GM12892 (cell line): ENCODE measurements around a stretch of chr16.

DNA sequence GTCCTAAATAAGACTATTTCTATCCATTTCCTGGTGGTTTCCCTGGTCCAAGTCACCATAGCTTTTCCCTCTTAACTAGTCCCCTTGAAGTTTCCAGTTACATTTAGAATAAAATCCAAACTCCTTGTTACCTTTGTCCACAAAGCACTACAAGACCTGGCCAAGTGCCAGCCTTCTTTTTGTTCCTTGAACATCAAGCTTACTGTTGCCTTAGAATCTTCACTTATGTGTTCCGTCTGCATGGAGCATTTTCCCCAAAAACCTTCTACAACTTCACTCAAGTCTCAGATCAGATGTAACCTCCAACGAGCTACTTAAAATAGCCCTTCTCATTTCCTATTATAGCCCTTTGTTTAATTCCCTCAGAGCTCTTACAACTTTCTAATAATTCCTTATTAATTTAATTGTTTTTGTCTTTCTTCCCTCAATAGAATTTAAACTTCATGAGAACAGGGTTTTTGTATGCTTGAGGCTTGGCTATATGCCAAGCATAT is 101.3 kb downstream of the ITFG1 start:
- RRBS, result no CpG with 5 or more reads among the region's 2 CpGs

DNA sequence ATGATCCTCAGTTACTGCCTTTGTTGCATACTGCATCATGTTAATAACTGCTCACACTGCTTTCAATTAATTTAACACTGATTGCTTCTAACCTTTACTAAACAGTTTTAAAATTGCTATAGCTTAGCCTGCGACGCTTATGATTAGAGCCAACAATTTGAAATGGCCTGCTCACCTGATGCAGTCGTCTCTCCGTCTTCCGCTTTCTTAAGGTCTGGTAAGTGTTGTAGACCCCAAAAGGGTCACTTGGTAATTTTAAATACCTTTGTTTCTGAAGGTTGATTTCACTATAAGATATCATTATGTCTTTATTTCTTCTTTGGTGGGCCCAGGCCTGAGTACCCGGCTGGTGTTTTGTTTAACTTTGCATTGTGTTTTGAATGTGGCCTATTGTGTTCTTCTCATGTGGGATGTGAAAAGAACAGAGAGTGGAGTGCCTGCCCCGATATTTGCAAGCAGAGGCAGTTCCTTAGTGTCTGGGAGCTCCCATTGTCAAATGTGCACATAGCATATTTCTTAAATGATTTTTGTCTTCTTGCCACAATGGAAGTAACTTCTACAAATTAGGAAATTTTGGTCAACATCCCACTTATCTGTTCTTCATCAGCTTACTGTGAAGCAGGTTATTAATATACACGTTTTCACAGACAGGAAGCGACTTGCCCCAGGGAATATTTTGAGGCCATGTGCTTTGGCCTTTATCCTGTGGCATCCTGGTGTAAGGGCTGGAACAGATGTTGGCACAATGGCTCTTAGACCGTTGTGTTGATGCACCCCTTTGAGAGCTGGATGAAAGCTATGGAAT is 2.8 kb downstream of the PHKB start:
- RRBS, result no CpG with 5 or more reads among the region's 10 CpGs

- RRBS, result no CpG with 5 or more reads among the region's 1 CpG
These were observed 131.7 kb downstream of the PHKB start for GRCh38 chr16:47592836-47593172.

DNA sequence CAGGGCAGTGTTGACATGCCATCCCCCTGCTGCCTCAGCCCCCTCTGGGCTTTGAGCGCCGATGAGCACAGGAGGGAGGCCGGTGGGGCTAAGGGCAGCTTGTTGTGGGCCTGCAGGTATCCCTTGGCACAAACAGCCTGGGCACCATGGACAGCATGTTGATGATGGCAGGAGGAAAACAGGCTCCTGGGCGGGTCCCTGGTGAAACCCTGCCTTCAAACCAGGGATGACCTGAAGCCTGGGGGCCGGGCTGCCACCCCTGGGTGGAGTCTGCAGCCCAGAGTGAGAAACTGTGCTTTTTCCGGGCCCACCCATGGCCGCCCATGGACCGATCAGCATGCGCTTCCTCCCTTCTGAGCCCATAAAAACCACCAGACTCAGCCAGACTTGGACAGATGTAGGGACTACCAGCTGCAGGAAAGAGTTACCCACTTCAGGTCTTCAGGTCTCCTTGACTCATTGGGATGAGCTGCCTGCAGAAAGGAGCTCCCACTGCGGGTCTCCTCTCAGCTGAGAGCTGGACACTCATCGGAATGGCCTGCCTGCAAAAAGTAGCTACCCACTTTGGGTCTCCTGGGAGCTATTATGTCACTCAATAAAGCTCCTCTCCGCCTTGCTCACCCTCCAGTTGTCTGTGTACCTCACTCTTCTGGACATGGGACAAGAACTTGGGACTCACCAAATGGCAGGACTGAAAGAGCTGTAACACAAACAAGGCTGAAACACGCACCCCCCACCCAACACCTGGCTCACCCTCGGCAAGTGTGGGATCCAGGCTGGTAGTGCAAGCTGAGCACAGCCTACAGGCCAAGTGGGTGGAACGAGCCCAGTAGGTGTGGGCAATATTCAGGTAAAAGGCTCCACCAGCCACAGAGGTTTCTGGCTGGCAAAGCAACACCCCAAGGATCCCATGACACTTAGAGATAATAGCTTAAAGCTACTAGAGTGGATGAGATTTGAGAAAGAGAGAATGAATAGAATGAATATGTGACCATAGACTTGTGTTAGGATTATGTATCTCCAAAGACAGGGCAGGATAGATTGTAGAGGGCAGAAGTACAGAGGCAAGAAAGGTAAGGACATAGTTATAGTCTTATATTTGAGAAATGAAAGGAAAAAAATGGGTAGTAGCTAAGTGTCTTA is 175.9 kb downstream of the PHKB start:
- RRBS, result 96% methylated on average over 2 of the region's 15 CpGs

DNA sequence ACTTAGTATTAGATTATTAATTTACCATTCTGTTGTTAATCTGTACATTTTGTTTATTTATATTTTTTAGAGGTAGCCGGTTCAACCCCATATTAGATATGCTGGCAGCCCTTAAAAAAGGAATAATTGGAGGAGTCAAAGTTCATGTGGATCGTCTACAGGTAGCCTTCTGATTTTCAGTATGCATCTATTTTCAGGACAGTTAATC is 189.5 kb downstream of the PHKB start:
- RRBS, result no CpG with 5 or more reads among the region's 2 CpGs

- RRBS, result no CpG with 5 or more reads among the region's 5 CpGs
These were observed 37.6 kb upstream of the LONP2 start for GRCh38 chr16:48206490-48207001.

GRCh38 chr16:48245637-48246002 is 1.5 kb downstream of the LONP2 start:
- RRBS, result no CpG with 5 or more reads among the region's 3 CpGs

GRCh38 chr16:48251921-48252573 is 4.7 kb upstream of the ABCC11 start:
- RRBS, result no CpG with 5 or more reads among the region's 5 CpGs

DNA sequence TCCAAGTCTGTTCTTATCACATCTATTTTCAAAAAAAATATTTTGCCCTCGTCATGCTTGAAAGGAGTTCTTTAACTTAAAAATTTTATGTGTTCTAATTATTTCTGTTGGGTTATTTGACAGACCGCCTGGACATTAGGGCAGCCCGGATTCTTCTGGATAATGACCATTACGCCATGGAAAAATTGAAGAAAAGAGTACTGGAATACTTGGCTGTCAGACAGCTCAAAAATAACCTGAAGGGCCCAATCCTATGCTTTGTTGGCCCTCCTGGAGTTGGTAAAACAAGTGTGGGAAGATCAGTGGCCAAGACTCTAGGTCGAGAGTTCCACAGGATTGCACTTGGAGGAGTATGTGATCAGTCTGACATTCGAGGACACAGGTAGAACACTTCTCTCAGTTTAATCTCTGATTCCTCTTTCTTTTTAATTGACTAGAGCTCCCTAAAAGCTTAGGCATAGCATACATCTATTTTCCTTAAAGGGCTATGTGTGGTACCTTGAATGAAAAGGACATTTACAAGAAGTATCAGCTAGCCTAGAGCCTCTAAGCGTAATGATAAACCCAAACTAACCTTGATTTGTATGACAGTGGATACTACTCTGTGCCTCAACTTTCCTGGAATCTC is 22.7 kb upstream of the ABCC11 start:
- RRBS, result no CpG with 5 or more reads among the region's 7 CpGs

DNA sequence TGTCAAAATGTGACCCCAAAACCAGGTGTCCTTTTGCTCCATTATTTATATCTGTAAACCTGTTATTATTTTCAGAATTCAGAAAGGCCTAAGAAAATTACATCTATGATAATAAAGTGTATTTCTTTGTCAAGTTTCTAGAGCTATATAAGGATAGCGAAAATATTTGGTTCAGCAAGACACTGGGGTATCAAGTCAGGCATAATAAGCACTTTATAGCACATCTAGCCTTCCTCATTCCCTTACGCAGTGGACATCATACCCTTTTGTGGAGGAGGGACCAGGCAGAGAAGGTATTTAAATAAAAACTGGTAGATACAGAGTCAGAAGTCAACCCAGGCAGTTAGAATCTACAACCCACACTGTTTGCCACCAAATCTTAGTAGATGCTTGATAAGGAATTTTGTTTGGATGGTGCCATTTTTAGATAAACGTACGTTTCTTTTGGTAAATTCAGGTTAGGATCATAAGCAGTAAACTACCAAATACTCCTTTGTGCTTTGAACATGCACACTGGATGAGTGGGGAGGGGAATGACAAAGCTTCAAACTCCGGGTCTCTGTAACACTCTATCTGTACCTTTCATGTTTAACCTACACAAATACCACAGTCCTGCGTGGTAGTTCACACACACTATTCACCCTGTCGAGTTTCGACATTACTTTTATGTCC is 28.2 kb downstream of the SIAH1 start:
- RRBS, result no CpG with 5 or more reads among the region's 8 CpGs

DNA sequence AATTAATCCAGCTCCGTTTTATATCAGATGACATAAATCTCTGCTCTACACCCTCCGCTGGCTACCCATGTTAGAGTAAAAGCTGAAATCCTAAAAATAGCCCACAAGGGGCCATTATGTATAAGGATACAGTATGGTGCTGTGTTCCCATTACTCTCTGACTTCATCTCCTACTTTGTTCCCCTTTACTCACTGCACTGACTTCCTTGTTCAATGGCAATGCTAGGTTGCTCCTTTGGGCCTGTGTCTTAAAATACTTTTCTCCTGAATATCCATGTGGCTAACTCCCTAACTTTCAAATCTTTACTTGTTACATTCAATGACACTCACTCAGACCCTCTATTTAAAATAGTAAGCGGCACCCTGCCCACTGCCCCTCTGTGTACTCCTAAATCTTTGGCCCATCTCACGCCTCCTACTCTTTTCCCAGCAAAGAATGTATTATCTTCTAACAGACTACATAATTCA is 11.5 kb downstream of the SIAH1 start:
- RRBS, result no CpG with 5 or more reads among the region's 4 CpGs

DNA sequence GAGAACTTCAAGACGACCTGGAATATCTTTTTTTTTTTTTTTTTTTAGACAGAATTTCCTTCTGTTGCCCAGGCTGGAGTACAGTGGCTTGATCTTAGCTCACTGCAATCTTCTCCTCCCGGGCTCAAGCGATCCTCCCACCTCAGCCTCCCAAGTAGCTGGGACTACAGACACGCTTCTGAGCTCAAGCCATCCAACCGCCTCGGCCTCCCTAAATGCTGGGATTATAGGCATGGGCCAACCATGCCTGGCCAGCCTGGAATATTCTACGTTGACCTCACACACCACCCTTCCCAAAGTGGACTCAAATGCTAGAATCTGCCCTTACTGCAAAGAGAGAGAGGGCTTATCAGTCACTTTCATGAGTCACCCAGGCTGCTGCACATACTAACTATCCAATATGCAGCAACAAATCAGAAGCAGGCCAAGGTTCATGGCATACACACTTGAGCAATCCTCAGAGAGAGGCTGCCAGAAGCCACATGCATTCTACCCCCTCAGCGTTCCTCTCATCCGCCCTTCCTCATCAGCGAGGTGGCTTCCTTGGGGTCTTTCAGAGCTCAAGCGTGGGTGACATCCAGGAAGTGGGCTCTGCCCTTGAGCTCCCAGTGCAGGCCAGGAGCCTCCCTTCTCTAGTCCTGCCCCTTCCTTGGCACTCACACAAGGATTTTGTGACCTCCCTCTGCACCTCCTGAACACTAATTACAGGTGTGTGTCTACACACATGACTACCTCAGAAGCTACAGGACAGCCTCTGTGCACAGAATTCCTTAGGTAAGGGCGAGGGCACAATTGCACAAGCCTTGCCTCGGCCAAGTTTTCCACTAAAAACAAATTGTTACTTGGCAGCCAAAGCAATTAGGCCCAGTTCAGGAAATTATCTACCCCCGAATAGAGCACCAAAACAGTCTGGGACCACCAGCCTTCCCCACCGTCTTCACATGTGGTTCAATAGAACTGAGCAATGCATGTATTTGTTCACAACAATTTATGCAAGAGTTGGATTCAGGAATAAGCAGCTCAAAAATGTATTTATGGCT is 24.9 kb upstream of the SIAH1 start:
- RRBS, result no CpG with 5 or more reads among the region's 15 CpGs

DNA sequence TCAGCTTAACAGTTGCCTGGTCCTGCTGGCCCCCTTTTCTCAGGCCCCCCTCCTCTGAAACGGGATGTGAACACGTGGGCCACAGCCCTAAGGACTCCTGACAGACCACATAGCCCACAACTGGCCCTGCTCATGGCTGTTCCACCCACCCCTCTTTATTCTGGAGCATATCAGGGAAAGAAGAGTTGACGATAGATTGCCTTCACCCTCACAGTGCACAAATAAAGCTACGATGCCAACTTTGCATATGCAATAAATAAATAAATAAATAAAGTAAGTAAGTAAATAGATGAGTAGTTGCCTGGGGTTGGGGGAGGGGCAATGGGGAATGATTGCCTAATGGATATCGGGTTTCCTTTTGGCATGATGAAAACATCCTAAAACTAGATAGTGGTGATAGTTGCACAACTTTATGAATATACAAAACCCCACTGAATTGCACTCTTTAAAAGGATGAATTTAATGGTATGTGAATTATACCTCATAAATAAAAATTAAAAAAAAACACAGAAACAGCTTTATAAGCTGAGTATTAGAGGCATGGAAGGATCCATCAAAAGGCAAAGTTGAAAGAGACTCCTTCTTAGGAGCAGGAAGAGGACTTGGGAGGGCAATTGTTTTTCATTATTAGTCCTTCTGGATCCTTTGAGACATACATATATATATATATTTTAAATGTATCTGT is 110.7 kb downstream of the N4BP1 start:
- RRBS, result no CpG with 5 or more reads among the region's 5 CpGs

DNA sequence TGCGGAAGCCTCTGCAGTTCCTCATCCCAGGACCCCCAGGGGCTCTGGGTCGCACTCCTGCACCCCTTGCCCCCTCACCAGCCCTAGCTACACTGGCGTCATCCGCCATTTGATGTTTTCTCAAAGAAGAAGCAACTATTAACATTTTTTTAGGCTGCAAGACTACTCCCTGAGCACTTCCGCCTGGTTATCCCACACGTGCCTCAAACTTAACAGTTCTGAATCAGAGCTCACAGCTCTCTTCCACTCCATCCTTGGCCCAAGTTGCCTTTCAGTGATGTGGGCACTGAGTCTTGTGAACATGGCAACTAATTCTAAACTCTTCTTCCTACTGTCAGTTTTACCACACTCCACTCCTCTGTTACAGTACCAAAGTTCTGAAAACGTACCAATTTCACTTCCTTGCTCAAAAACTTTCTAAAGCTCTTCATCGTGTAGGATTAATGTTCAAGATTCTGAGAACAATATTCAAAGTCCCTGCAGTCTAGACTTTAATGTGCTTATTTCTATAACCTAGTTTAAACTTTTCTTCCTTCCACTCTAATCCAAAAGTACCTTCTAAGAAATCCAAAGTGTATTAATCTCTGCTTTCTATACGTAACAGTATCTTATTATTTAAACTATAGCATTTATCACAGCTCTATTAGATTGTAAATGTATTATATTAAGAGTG is 31.6 kb downstream of the N4BP1 start:
- RRBS, result no CpG with 5 or more reads among the region's 9 CpGs

- RRBS, result no CpG with 5 or more reads among the region's 13 CpGs
These were observed 96.4 kb downstream of the C16orf78 start for GRCh38 chr16:49469954-49470442.

DNA sequence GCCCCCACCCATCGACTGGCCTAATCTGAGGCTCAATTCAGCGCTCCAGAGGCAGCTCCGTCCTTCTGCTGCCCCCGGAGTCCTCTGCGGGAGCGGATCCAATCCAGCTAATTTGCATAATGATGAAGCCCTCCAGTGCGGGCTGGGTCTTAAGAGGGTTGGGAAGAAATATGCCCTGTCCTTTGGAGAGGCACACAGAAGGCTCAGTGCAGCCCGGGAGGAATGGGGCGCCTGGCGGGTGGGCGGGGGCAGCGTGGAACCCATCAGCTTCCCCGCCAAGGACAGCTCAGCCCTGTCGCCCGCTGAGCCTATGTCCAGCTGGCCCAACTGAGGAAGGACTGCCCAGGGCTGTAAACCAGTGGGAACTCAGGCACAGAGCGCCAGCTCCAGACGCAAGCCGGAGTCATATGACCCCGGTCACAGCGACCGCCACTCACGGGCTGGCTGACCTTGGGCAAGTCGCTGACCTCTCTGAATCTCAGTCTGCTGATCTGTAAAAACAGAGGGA is 169.9 kb downstream of the C16orf78 start:
- RRBS, result no CpG with 5 or more reads among the region's 23 CpGs

DNA sequence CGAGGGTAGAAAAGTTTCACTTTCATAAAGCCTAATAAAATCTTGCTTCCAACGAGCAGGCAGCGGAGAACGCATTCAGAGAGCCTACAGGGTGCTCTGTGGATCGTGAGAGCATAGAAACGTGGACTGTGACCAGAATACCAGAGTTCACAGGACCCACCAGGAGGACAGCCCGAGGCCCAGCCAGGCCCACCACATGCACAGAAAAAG is 207.1 kb downstream of the C16orf78 start:
- RRBS, result no CpG with 5 or more reads among the region's 7 CpGs

GRCh38 chr16:49828824-49829458 is 27.0 kb downstream of the ZNF423 start:
- RRBS, result no CpG with 5 or more reads among the region's 9 CpGs

- RRBS, result 8% methylated on average over 12 of the region's 66 CpGs
These were observed 20.3 kb upstream of the ZNF423 start for GRCh38 chr16:49875741-49877027.

GRCh38 chr16:50067370-50067720 is 1.6 kb downstream of the HEATR3 start:
- RRBS, result no CpG with 5 or more reads among the region's 3 CpGs